Karpas-422 (cell line): ENCODE measurements around a stretch of chr17.

DNA sequence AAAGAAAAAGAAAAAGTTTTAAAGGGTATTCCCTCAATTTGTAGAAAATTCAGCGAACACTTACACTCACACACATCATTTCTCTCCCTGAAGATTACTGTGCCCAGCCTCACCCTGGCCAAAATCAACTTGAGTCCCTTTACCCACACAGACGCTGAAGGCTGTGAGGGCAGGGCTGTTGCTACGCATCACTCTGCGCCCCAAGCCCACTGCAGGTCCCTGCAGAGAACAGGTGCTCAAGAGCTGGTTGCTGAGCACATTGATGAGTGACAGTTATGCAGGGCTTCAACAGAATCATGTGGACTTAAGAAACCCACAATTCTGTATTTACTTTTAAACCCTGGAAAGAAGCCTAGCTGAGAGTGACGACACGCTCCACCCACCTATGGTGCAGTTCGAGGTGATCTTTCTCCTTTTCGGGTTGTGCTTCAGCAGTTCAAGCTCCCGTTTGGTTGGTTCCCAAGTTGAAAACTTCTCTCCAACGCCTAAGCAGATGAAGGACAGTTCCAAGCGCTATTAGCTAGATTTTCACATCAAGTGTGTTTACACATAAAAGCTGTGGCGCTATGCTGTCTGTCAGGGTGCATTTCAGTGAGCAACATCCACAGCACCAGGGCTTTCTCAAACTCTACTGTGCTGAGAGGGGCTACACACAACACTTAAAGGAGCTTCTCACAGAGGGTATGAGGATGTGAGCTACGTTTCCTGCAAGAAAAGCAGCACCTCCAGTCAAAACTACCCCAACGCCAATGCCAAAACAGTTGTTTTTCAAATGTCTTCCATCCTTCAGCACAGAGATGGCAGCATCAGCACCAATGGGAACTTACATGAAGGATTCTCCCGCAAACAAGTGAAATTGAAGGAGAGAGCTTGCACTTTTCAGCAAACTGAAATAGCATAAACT, 23.9 kb downstream of the USP22 start:
- PRO-cap, result no peak
- RAMPAGE, long total RNA, result no peak

DNA sequence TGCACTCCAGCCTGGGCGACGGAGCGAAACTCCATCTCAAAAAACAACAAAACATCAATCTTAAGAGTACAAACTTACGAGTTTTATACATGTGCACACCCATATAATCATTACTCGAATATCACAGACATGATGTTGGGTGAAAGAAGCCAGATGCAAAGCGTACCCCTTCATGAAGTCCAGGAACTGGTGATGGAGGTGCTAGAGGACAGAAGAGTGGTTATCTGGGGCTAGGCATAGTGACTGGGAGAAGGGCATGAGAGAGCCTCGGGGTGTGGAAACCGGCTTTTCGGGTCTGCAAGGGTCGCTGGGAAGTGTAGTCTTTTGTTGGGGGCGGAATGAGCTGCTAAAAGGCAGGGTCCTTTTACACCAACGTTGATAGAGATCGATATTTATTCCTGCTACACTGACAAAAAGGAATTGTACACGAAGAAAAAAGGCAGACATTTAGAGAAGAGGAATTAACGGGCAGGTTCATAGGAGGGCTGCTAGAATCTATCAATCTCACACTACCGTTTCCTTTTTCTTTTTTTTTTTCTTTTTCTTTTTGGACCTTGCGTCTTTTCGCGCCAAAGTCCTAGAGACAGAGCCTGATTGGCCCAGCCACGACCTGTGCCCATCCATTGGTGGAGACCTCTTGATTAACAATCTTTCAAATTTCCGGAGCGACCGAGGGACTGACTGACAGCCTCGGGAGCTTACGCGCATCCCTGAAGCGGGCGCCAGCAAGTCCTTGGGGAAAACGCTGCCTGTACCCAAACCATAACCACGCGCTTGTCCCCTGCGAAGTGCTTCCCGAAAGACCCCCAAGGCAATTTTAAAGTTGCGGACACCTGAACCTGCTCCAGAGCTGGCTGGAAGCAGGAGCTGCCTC, 27.7 kb upstream of the DHRS7B start:
- PRO-cap, result unidirectional peak, minus-strand start at position 218 of the sequence; unidirectional peak, minus-strand start at position 253 of the sequence; unidirectional peak, plus-strand start at position 672 of the sequence
- RAMPAGE, long total RNA, result no peak

- PRO-cap, result no peak
- RAMPAGE, long total RNA, result no peak
Observed at GRCh38 chr17:21161621-21162145, 34.9 kb downstream of the DHRS7B start.

DNA sequence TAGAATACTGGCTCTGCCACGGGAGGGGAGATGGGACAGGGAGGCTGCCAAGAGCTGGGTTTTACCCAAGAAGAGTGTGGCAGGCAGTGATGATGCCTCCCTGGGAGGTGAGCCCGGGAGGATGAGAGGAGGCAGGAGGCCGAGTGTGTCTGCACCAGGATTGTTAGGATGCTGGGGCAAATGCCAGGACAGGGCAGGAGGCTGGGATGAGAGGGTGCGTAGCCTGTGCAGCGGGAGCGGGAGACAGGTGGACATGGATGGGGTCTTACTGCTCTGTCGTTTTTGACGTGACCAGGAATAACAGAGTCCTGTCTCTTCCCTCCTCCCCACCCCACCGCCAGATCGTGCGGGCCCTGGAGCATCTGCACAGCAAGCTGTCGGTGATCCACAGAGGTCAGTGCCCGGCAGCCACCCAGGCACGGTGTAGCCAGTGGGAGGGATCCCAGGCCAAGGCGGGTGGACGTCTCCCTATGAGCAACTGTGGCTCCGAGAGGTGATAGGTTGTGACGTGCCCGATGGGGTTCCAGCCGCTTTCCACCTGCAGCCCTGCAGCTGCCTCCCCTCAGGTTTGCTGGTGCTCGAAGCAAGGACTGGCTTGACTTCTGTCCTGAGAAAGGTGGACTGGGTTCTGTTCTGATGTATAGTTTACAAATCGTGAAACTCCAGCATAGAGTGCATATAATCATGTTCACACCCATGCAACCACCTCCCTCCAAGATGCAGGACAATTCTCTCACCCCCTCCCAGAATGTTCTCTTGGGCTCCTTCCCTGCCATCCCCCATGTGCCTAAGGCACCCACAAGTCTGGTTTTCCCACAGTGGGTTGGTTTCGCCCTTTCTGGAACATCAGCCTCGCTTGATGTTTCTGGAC, 18.6 kb downstream of the MAP2K3 start:
- PRO-cap, result no peak
- RAMPAGE, long total RNA, result no peak

GRCh38 chr17:21574057-21574700, 118.1 kb upstream of the KCNJ18 start:
- PRO-cap, result no peak
- RAMPAGE, long total RNA, result no peak

- PRO-cap, result no peak
- RAMPAGE, long total RNA, result no peak
Observed at GRCh38 chr17:22216668-22216954, 524.3 kb downstream of the KCNJ18 start.

- PRO-cap, result no peak
- RAMPAGE, long total RNA, result no peak
Observed at GRCh38 chr17:22266272-22266560, 573.9 kb downstream of the KCNJ18 start.

GRCh38 chr17:22323074-22323379, 630.7 kb downstream of the KCNJ18 start:
- PRO-cap, result no peak
- RAMPAGE, long total RNA, result no peak

- PRO-cap, result no peak
- RAMPAGE, long total RNA, result no peak
Observed at GRCh38 chr17:22323380-22323750, 631.0 kb downstream of the KCNJ18 start.

- PRO-cap, result no peak
- RAMPAGE, long total RNA, result no peak
Observed at GRCh38 chr17:27256170-27256469, 37.8 kb upstream of the WSB1 start.

DNA sequence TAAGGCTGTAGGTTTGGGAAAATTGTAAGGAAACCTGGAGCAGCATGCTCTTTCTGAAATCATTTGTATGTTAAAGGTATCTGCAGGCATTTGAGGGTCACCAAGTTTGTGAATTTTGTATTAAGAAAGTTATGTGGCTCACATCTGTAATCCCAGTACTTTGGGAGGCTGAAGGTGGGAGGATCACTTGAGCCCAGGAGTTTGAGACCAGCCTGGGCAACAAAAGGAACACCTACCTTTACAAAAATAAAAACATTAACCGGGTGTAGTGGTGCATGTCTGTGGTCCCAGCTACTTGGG, 5.1 kb downstream of the WSB1 start:
- PRO-cap, result no peak
- RAMPAGE, long total RNA, result no peak

GRCh38 chr17:27304755-27305149, 10.8 kb downstream of the WSB1 start:
- PRO-cap, result no peak
- RAMPAGE, long total RNA, result no peak

GRCh38 chr17:27315368-27315911, 21.5 kb downstream of the WSB1 start:
- PRO-cap, result no peak
- RAMPAGE, long total RNA, result no peak

DNA sequence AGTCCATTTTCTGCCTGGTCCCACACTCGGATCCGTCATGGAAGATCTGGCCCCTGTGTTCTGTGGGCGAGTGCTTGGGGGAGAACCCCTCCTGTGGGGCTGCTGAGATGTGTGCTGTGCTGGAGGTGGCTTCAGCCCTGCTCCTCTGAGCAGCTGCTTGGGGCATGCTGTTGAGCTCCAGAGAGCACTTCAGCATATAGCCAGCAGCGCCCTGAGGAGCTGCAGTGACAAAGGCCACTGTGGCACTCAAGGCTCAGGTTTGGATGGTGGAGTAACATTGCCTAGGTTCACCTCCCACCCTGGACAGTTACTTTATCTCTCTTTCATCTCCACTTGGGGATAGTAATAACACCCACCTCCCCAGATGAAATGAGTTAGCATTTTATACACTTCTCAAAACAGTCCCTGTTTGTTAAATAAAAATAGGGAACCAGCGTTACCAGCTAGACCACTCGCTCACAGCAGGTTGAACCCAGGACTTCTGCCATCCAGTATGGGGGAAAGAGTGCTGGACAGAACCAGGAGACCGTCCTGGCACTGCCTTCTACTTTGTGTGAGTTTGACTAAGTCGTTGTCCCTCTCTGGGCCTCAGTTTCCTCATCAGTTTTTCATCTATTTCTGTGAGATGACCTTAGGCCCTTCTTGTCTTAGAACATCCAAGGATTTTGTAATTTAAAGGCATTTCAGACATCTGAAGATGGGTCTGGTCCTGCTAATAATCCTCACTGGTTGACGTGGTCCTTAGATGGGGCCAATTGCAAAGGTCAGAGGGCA, 75.4 kb downstream of the KSR1 start:
- PRO-cap, result no peak
- RAMPAGE, long total RNA, result no peak

DNA sequence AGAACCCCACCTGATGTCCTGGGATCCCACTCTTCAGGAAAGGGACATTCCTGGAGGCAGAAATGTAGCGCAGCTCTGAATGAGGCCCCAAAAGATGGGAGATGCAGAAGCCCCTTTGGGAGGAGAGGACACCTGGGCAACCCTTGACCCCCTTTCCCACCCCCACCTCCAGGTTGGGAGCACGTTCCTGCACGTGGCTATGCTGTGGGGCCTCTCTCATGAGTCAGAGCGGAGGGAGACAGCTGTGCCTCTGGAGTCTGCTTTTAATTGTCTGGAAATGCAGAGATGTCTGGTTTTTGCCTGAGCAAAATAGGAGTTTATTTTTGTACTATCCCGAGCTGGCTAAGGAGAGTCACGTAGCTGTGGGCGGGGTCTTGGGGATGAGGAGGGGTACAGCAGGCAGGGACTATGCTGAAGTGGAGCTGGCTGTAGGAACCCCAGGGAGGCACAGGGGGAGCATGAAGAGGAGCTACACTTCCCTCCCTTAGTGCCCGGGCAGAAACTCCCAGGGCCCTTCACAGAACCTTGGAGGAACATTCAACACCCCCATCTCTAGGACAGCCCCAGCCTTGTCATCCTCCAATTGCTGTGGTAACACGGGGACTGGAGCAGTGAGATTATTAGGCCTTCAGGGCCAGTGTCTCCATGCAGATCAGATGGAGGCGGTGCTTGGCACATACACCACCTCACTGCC, 44.8 kb upstream of the LGALS9 start:
- PRO-cap, result no peak
- RAMPAGE, long total RNA, result no peak

DNA sequence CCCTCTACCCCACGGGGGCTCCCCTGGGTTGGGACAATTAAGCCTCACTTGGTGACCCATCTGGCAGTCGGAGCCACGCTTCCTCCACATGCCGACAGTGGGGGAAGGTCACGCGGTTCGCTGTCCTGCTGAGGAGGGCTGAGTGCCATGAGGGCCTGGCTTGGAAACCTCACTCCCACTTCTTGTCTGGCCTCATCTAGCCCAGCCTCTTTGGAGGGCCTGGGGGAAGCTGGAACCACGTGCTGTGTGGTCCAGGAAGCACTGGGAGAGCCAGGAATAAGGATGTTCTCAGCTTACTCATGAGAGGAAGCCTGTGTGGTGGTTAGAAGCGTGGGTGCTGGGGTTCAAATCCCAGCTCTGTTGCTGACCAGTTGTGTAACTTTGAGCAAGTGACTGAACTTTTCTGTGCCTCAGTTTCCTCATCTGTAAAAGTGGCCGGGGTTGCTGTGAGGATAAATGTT, 1.9 kb downstream of the LGALS9 start:
- PRO-cap, result no peak
- RAMPAGE, long total RNA, result no peak

- PRO-cap, result no peak
- RAMPAGE, long total RNA, result no peak
Observed at GRCh38 chr17:27793477-27794350, 6.6 kb downstream of the NOS2 start.

DNA sequence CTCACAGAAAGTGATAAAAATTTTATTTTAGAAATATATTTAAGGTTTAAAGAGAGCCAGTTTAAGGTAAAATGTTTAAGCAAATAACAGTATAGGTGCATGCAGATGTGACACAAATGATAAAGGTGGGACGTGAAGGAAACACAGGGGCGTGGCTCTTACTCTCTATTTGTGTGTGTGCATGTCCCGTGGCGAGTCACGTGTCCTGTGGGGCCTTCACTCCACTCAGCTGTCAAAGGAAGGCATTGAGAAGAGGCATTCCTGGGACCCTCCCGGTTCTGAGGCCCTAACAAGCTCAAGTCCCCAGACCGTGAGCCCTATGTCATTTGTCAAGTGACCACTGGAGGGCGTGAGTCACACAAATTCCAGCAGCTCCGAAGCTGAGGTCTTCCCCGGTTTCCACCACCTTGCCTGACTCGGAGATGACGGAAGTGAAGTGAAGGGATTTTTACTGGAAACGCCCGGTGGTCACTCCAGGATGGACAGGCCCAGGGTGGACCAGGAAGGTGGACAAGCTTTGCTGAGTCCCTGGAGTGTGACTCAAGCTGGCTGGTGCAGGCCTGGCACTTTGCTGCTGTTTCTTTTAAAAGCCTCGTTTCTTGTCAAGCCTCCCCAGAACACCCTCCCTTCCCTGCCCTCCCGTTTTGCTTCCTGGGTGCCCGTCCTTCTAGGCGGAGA, 5.1 kb upstream of the NOS2 start:
- PRO-cap, result no peak
- RAMPAGE, long total RNA, result no peak

- PRO-cap, result no peak
- RAMPAGE, long total RNA, result no peak
Observed at GRCh38 chr17:28071048-28072229, 29.0 kb downstream of the NLK start.

GRCh38 chr17:28396379-28397205, 9.4 kb downstream of the SLC46A1 start:
- PRO-cap, result no peak
- RAMPAGE, long total RNA, result no peak